NT2/D1 (cell line): ENCODE measurements around the gene RGS3.

DNA sequence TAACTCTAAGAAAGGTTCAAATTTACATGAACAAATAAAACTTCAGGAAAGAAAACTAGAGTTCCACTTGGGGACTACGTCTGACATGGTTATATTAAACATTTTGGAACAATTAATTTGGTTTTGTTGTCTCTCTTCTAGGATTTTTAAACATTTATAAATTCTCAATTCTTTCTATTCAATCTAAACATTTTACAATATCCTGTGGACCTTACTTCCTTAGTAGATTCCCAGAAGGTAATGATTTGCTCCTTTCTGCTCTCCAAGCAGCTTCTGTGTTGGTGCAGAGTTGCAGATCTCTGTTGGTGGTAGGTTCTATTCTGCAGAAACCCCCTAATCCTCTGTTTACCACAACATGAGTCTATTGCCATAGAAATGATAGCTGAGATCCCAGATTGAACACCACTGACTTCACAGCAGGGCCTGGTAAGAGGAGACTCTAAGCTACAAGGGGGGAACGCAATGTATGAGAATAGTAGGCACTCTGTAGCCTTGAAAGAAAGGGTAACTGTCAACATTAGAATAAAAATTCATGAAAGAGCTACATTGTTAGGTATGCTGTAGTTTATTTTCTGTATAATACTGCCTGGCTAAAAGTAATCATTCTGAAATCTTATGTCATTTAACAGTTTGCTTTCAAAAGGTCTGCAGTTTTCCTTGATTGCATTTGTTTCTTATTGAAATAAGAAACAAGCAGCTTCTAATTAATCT lies 59.4 kb downstream of the MUSK start:
- RRBS, 2 experiments, result no CpG with 5 or more reads among the region's 2 CpGs

DNA sequence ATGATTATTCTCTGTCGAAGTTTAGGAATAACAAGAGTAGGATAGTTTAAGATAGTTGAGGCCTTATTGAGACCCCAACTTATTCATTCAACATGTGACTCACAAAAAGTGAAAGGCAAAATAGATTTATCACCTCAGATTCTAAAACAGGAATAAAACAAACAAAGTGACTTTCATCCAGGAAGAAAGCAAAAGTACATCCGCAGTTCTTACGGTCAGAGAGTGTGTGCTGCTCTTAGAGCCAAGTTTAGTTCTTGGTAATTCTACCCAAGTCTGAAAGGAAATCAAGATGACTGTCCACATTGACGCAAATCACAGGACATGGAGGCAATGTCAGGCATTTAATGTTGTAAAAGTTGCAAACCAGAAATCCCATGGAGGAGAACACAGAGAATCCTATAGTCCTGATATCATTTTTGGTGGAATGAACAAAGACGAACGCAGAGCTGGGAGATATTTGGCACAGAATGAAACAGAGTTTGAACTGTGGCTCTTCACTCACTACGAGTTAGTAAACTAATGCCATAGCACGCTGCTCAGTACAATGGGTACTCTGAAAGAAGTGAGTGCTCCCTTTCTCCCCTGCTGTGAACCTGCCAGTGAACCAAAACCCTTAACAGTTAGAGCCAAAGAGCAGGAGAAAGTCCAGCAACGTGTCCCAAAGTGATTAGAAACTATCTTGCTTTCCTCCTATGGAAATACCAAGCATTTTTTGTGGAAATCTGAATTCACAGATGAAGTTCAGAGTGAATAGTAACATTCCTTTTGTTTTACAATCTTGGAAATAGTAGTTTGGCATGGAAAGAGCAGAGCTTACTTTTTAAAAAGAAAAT lies 74.2 kb downstream of the MUSK start:
- RRBS, 2 experiments, result no CpG with 5 or more reads among the region's 9 CpGs

- RRBS, 2 experiments, result no CpG with 5 or more reads among the region's 3 CpGs
Observed at GRCh38 chr9:110968329-110969045, 69.8 kb downstream of the LPAR1 start.

- RRBS, 2 experiments, result no CpG with 5 or more reads among the region's 11 CpGs
Observed at GRCh38 chr9:111481939-111482578, 2.1 kb downstream of the ECPAS start.

DNA sequence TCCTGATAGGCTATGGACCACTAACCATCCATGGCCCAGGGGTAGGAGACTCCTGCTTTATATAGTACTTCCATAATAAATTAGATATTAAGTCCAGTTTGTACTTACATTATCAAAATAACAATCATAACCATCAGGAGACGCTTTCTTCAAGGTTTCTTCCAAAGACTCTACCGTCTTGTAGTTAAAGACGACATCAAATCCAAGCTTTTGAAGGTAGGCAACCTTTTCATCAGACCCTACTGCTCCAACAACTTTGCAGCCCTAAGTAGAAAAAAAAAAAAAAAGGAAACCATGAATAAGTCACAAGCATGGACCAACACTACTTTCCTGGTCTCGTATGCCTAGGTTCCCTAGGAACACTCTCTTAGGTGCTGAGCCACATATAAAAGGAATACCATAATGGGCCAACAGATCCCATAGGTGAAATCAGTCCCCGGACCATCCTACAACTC lies 20.7 kb downstream of the PTGR1 start:
- RRBS, 2 experiments, result no CpG with 5 or more reads among the region's 5 CpGs

- RRBS, 2 experiments, result no CpG with 5 or more reads among the region's 9 CpGs
Observed at GRCh38 chr9:111610656-111611275, 11.3 kb upstream of the PTGR1 start.

- RRBS, 2 experiments, result no CpG with 5 or more reads among the region's 1 CpG
Observed at GRCh38 chr9:111642619-111643288, 11.6 kb downstream of the DNAJC25 start.

GRCh38 chr9:111900419-111900759 lies 3.8 kb downstream of the UGCG start:
- RRBS, 2 experiments, result no CpG with 5 or more reads among the region's 2 CpGs

DNA sequence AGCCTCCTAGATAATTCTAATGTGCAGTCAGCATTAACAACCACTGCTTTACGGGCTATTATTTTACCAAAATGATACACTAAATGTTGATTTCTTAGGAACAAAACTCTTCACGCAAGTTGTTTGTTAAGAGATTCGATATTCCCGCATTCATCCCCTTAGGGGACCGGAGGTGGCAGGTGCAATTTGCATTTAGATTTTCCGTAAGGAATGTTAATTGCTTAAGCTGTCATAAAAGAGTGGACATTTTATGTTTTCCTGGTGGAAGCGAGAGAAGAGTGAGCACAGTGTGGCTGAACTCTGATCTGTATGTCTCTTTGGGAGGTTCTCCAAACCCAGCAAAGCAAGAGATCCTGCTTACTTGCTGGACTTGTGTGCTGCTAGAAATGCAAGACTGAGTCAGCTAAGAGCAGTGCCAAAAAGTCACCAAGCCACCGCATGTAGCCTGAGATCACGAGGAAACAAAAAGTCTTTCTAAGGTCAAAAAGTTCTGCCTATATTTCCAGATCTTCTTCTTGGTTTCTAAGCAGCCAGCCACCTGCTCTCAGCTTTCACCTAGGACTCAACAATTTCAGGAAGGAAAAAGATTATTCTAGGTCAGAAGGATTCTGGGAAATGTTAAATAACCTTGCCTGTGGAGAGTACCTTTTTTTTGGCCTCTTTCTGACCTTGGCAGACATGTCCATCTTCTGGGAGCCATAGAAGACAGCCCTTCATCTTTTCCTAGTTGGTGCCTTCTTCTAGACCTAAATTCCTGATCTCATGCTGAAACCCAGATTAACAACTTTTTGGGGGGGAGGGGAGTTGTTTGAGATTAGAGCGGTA lies 77.8 kb downstream of the UGCG start:
- RRBS, 2 experiments, result no CpG with 5 or more reads among the region's 10 CpGs

GRCh38 chr9:112142094-112142498 lies 33.0 kb downstream of the SUSD1 start:
- RRBS, 2 experiments, result no CpG with 5 or more reads among the region's 2 CpGs

- RRBS, 2 experiments, result no CpG with 5 or more reads among the region's 4 CpGs
Observed at GRCh38 chr9:112168002-112168658, 7.0 kb downstream of the SUSD1 start.

DNA sequence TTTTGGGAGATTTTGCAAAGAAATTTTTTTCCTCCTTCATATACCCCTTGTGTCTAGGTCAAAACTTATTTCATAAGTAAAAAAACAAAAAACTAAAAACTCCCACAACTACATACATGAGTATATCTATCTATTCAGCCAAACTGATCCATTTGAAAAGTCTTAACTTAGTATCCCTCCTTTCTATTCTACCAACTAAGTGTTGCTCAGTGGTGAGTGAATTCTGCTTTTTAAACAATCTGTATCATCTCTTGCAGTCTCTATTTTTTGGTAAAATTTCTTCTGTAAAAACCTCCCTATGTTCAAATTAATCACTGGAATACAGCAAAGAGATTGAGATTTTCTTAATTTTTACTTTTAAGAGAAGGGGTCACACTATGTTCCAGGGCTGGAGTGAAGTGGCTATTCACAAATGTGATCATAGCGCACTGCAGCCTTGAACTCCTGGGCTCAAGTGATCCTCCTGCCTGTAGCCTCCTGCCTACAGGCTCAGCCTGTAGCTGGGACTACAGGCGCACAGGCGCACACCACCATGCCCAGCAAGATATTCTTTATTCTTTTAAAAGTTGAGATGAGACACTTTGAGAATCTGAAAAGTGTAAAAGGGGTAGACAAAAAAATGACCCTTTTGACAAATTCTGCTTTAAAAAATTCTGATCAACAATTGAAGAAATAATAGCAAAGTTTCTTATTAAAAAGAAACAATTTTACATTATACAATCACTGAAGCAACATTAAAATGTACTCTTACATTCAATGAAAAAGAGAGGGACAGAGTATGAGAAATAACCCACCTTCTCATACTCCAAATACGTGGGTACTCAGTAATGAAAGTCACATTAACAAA lies 46.7 kb upstream of the SUSD1 start:
- RRBS, 2 experiments, result no CpG with 5 or more reads among the region's 4 CpGs

- RRBS, 2 experiments, result under 1 to 1% methylated on average over 17 of the region's 49 CpGs
Observed at GRCh38 chr9:112332799-112333214, 612 bp downstream of the PTBP3 start.

DNA sequence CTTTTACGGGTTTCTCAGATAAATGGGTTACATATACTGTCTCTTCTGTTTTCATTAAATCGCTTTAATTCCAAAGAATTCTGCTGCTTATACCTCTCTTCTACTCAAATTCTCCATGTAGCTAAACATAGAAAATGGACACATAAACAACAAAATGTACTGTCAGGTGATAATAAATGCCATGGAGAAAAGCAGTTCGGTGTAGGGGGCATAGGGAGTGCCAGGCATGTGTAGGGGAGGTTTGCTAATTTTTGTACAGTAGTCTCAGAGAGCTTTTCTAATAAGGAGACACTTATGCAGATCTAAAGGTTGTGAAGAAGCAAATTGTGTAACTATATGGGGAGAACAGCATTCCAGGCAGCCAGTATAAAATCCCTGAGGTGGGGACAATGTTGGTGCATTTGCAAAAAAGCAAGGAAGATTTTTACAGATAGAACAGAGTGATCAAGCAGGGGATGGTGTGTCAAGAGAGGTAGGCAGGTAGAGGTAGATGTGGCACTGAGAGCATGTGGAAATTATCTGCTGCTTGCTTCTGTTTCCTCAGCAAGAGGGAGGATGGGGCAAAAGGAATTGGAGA lies 24.0 kb downstream of the KIAA1958 start:
- RRBS, 2 experiments, result no CpG with 5 or more reads among the region's 3 CpGs

DNA sequence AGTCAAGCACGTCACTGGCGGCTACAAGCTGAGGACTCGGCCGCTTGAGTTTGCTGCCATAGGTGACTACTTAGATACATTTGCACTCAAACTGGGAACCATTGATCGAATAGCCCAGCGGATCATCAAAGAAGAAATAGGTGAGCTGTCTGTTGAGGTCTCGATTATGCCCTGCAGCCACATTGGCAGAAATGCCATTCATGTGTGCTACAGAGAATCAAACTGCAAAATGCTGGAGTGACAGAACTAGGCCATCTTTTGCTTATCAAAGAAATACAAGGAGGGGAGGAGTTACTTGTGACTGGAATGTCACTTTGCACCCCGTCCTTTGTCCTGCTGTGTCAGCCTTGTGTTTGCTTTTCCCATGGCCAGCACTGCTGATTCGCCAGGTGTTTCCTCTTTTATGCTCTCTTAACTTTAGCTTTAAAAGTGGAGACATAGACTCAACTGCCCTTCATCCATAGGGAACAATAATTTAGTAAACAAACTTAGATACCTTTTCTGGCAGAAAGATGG lies 54.3 kb downstream of the SLC46A2 start:
- RRBS, 2 experiments, result no CpG with 5 or more reads among the region's 9 CpGs

- RRBS, 2 experiments, result no CpG with 5 or more reads among the region's 2 CpGs
Observed at GRCh38 chr9:113131777-113132095, 19.1 kb upstream of the SLC31A2 start.

DNA sequence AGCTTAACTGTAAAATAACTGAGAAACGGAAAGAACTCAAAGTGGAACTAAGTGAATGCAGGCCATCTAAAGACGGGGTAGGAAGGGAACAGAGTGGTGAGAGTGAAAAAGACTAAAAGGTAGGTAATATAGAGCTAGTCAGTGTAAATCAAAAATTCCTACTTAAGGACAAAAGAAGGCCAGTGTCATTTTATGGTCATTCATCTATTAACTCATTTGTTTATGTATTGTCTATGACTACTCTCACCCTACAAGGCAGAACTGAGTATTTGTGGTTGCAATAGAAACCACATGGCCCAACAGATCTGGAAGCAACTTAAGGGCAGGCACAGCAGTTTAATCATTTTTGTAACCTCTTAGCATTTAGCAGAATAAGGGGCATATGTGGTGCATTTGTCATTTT lies 1.2 kb downstream of the FKBP15 start:
- RRBS, 2 experiments, result no CpG with 5 or more reads among the region's 2 CpGs

- RRBS, 2 experiments, result 5% methylated on average over 7 of the region's 27 CpGs
Observed at GRCh38 chr9:113221644-113222365, 461 bp downstream of the SLC31A1 start.

- RRBS, 2 experiments, result no CpG with 5 or more reads among the region's 5 CpGs
Observed at GRCh38 chr9:113399631-113400287, 1.3 kb downstream of the ALAD start.

GRCh38 chr9:113463414-113463850 lies at the start of gene RGS3:
TSS of gene RGS3 (plus strand) at chr9:113463727.
- RRBS, 2 experiments, result 2 to 3% methylated on average over 35 of the region's 45 CpGs